Endometrial microvascular endothelial cells (primary cell): Measurements from ENCODE around the genes SERPINB2 and SERPINB10.

DNA sequence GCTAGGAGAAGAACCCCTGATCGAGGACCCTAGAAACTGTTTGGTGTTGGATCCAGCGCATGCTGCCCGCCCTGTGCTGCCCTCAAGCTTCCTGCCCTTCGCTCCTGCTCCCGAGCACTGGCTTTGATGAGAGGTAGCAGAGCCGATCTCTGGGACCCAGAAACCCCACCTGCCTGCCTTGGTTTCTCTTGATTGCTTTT is 267.2 kb downstream of the PHLPP1 start:
- RAMPAGE, long total RNA = no peak

DNA sequence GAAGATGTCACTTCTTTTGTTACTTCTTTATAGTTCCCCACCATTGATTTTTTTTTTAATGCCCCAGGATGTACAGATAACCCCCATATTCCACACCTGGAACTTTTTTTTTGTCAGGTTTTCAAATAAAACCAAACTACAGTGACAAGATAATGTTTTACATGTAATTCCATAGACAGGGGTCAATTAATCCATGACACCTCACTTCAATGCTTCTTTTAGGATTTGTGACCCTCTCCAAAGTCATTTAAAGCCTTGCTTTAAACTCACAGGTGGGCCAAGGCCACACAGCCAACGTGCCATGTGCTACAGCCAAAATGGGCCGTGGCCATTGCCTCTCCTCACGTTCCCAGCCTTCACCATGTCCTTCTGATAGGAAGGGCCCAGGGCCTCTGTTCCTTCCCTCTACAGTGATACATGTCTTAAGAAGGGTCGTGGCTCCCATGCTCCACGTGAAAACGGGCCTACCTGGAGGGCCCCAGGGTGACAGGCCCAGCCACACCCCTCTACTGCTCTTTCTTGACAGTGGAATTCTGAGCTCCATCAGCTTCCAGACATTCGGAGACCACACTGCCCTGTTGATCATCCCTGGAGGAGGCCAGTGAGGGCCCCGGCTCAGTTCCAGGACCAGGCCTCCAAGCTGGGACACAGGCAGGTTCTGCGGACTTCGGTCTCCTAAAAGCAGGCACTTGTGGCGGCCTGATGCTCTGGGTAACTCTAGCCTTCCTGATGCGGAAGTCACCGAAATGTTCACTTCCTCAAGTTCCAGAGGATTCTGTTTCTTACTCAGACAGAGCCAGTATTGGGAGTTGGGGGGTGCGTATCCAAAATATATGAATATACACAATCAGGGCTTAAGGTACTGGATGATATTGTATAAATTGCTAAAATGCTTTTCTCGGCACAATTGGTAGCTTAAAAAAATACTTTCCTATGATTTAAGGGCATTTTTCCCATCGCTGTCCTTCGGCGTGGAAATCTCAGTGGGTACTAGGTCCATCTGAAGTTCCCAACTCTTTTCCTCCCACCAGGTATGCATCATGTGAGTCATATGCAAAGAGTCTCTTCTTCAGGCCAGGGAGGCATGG is 192.2 kb downstream of the BCL2 start:
- RAMPAGE, long total RNA = no peak

GRCh38 chr18:63162248-63162864 is 157.2 kb downstream of the BCL2 start:
- RAMPAGE, long total RNA = no peak

DNA sequence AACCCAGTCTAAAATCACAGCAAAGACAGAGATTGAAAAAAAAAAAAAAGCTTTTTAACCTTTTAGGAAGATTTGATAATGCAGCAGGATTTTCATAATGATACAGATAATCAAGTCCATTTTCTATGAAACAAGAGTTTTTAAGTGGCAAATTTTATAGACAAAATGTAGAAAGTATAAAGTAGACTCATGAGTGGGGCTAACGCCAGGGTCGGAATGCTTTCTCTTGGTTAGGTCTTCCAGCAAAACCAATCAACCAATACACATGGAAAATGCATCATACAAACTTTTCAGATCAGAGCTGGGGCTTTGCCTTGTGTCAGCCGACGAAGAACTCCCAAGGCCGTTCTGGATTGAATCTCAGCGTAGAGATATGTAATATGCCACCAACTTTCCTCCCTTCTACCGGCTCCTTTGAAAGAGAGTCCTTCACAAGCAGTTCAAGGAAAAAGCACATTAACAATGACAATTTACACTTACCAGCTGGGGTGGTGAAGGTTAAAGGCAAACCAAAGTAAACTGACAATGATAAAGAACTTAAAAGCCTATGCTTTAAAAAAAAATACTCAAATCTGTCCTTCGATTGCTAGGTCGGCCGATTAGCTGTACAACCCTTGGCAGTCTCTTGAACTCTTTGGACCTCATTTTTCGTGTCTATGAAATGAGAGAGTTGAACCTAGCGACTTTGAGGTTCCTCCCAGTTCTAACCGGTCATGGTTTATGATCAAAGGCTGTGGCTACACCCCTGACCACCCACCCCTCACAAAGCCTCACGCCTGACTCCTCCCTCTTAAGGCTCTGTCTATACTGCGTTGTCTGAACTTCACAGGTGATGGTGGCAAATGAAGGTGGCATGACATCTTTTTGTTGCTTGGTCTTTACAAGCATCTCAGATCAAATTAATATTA is 46.3 kb downstream of the BCL2 start:
- RAMPAGE, long total RNA = no peak

GRCh38 chr18:63290863-63291160 is 28.8 kb downstream of the BCL2 start:
- RAMPAGE, long total RNA = no peak

DNA sequence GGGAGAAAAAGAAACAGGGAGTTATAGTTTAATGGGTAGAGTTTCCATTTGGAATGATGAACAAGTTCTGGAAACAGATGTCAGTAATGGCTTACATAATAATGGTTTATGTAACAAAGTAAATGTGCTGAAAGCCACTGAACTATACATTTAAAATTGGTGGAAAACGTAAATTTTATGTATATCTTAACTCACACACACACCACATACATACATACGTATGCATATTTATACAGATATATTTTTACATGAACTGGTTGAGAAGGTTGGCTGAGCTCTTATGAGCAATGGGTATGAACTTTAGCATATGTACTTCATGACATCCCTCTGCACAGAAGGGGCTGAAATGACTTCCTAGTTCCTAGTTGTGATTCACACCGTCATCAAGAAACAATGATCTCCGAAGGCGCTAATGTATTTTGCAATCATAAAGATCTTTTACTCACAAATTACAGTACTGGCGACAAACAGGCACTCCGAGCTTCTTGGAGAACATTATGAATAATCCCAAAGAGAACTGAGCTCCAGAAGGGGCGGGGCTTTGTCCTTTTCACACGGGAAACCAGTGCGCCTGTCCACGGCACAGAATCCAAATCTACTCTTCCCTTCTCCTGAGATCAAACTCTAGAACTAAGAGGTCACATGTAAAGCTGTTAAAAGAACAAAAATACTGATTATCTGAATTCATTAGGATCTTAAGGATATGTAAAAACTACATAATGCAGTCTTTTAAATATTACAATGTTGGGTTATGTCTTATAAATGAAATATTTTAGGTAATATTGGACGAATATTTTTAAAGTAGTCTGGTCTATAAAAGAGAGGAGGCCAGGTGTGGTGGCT is 18.1 kb downstream of the BCL2 start:
- RAMPAGE, long total RNA = no peak

DNA sequence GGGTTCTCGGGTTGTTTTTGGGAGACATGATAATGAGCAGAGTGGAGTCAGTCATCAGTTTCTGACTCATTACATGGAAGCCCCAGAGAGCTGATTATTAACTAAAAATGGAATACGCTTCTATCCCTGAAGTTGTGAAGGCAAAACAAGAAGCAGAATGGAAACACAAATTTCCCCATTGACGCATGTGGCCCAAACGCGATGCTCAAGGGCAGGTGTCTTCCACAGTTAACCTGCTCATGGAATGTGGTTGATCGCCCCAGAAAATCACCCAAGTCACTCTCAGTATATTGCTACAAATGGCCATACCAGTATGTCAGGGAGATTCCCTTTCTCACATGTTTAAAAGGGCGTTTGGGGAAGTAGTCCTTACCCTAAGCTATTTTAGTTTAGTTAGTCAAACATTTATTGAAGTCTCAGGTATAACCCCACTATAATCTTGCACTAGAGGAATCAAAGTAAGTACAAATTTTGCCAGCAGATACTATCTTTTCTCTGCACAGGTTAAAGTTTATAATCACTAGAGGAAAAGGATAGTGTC is 8.0 kb downstream of the BCL2 start:
- RAMPAGE, long total RNA = no peak

DNA sequence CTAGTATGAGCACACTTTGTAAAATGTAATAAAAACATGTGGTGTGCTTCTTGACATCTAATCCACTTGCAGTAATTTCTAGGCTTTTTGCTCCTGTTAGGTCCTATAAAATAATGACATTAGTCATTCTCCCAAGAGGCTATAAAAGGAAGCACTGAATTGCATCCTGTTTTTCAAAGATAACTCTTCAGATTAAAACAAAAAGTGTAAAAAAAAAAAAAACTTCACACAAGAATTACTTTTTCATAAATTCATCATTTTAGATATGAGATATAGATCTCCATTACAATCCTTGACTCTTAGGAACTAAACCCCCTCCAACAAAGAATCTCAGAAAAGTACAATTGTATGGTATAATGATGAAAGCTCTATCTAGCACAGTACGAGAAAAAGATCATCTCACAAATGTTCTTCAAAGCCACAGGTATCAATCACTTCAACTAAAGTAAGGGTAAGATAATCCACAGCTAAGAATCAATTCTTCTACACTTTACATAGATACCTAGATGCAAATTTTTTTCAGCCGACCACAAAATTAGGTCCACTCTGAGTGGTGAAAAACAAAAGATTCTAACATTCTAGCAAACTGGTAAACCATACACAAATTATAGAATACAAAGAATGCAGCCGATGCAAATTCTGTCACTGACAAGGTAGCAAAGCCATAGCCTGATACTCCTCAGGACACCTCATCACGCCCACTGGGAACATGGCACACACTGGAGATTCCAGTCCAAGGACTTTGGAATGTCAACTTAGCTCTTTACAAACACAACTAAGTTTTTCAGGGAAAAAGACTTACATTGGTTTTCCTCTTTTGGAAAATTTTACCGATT is 2.6 kb downstream of the BCL2 start:
- RAMPAGE, long total RNA = no peak

GRCh38 chr18:63319264-63319621 is 326 bp downstream of the BCL2 start:
- RAMPAGE, long total RNA = no peak

- RAMPAGE, long total RNA = no peak
Measured at GRCh38 chr18:63330667-63331379, 11.3 kb upstream of the BCL2 start.

DNA sequence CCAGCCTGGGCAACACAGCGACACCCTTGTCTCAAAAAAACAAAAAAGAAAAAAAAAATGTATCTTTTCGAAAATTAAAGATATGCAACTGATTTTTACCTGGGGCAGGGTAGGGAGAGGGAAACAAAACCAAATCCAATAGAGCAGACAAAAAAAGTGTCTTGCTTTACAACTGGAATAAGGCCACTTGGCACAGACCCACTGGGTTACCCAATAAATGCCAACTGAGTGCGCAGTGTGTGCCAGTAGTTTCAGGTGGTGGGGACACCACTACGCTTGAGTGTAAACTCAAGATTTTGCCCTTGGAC is 16.4 kb downstream of the VPS4B start:
- RAMPAGE, long total RNA = no peak

GRCh38 chr18:63416696-63417315 is 5.5 kb downstream of the VPS4B start:
- RAMPAGE, long total RNA = no peak

GRCh38 chr18:63418023-63418526 is 4.2 kb downstream of the VPS4B start:
- RAMPAGE, long total RNA = no peak

DNA sequence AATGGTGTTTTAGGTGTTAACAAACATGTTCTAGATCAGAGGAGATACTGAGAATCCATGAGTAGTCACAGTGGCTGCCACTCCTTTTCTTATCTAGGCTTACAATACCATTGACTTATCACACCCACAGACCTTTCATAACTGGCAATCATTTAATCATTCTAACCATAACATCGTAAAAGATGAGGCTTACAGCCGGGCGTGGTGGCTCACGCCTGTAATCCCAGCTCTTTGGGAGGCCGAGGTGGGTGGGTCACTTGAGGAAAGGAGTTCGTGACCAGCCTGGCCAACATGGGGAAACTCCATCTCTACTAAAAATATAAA is 18.8 kb upstream of the SERPINB5 start:
- RAMPAGE, long total RNA = no peak

- RAMPAGE, long total RNA = no peak
Measured at GRCh38 chr18:63887499-63888080, at the start of gene SERPINB2. Gene SERPINB2 (plus strand): TSS chr18:63887705.

- RAMPAGE, long total RNA = no peak
Measured at GRCh38 chr18:63907821-63908052, at the start of gene SERPINB10. Gene SERPINB10 (plus strand): TSS chr18:63907958.

DNA sequence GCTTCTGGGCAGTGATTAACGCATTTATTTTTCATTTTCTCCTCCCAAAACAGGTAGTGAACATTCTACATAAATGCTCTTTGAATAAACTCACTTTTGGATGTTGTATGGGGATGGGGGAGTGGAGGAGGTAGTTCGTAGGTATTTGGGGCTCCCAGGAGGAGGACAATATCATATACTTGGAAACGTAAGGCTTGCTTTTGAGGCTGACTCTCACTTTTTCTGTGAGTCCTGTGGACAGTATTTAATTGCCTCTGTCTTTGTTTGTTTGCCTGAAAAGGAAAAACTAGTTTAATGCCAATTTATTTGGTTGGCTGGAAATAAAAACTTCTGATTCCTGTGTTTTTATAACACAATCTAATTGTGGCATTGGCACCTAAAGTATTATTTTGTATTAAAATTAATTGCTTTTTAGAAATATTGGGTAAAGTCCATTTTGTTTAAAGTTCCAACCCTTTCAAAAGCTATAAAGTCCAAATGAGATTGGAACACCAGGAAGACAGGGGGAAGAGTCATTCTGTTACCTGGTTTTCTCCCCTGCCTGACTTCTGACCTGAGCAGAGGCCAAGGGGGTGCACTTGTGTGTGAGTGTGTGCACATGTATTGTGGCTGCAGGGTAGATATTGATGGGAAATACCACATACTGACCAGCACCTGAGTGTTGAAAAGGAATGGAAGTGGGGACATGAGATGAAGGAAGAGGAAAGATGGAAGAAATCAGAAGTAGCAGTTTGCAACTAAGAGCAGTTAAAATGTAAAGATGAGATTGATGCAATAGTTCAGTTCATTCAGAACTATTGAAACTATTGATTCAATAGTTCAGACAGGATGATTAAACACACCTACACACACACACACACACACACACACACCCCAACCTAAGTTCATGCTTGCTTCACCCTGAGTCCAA is 4.6 kb downstream of the SERPINB8 start:
- RAMPAGE, long total RNA = no peak

GRCh38 chr18:66558720-66559090 is 45.2 kb downstream of the CDH19 start:
- RAMPAGE, long total RNA = no peak

DNA sequence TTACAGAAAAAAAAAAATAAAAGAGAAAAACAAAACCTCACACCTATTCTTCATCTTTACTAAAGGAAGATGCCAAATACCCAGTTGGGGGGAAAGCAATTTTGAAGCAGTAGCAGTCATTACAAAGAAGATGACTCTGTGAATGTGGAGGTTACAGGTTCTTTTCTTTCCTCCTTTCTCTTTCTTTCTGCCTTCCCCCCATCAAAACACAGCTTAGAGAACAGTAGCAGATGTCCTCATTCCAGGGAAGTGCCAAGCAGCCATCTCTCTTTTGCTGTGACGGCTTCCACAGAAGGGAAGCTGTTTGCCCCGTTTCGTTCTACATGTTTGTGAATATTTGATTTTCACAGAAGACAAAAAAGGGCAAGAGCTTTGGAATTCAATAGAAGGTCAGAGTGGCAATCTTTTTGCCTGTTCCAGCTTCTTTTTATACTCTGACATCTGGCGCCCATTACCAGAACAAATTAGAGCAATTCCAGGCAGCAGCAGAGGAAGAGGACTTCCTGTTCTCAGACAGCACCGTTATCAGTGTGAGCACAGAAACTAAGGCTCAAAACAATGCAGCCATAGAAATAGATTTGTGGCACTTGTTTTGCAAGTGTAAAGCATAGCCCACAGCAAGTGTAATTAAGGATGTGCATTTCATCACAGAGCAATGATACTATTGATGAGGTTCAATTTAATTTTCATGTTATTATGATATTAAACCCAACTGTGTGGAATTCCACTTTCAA is 79.0 kb upstream of the CDH19 start:
- RAMPAGE, long total RNA = no peak

GRCh38 chr18:67215014-67215724 is 301.4 kb downstream of the DSEL start:
- RAMPAGE, long total RNA = no peak